ENCODE data around the genes COMMD9, TRAF6 and RAG1.

- PRO-cap: no peak
CAGE:
- cytosol, long polyA minus RNA: no peak
- cytosol, long polyA plus RNA: no peak
- long polyA plus RNA: no peak
- nucleus, long polyA minus RNA: no peak
- nucleus, long polyA plus RNA: no peak
These were observed 38.4 kb downstream of the EHF start for GRCh38 chr11:34659150-34659899.

- PRO-cap: no peak
CAGE:
- cytosol, long polyA minus RNA: no peak
- cytosol, long polyA plus RNA: no peak
- long polyA plus RNA: no peak
- nucleus, long polyA minus RNA: no peak
- nucleus, long polyA plus RNA: no peak
These were observed 126.5 kb downstream of the EHF start for GRCh38 chr11:34747312-34747823.

DNA sequence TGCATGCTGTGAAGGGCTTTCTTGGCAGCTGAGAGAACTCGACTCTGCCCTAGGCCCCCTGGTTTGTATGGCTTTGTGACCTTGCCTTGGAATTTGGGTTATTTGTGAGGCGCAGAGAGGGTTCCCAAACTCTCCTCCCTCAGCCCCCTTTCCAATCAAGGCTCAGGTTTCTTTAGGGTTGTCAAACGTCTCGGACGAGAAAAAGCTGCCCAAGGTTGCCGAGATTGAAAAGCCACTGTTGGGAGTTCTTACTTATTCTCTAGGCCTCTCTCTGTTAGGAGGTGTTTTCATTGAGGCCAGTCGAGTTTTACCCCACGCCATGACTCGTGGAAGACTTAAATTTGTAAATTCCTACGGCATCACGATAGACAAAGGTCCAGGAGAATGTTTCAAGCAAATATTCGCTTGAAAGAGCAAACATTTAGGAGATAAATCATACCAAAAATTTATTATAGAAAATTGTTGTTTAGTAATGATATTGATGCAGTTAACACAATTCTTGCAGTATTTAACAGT is 613 bp downstream of the PDHX start:
- PRO-cap: unidirectional peak, minus-strand start at position 314 of the sequence
CAGE:
- cytosol, long polyA minus RNA: no peak
- cytosol, long polyA plus RNA: no peak
- long polyA plus RNA: no peak
- nucleus, long polyA minus RNA: no peak
- nucleus, long polyA plus RNA: no peak

- PRO-cap: no peak
CAGE:
- cytosol, long polyA minus RNA: no peak
- cytosol, long polyA plus RNA: no peak
- long polyA plus RNA: no peak
- nucleus, long polyA minus RNA: no peak
- nucleus, long polyA plus RNA: no peak
These were observed 108.2 kb upstream of the CD44 start for GRCh38 chr11:35030658-35031201.

- PRO-cap: no peak
CAGE:
- cytosol, long polyA minus RNA: no peak
- cytosol, long polyA plus RNA: no peak
- long polyA plus RNA: no peak
- nucleus, long polyA minus RNA: no peak
- nucleus, long polyA plus RNA: no peak
These were observed 79.9 kb upstream of the CD44 start for GRCh38 chr11:35059037-35059440.

GRCh38 chr11:35061705-35062324 is 77.2 kb upstream of the CD44 start:
- PRO-cap: no peak
CAGE:
- cytosol, long polyA minus RNA: no peak
- cytosol, long polyA plus RNA: no peak
- long polyA plus RNA: no peak
- nucleus, long polyA minus RNA: no peak
- nucleus, long polyA plus RNA: no peak

DNA sequence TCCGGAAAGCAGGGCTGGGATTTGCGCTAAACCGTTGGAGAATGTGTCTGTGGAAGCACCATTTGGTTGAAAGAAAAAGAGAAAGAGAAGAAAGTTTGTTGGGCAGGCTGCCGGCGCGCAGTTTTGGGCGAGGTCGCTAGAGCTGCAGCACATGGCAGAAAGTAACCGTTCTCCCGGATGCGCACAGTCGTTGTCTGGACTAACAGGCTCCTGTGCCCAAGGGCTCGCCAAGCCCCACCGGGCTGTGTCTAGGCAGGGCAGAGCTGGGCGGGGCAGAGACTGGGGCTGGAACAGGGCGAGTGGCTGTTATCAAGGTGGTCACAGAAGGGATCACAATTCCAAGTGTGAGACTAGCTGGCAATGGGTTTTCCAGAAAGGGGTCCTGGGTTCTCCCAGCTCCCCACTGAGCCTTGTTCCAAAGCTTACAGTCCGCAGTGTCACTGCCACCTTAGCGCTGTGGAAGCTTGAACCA is 567 bp downstream of the CD44 start:
- PRO-cap: no peak
CAGE:
- cytosol, long polyA minus RNA: no peak
- cytosol, long polyA plus RNA: no peak
- long polyA plus RNA: no peak
- nucleus, long polyA minus RNA: no peak
- nucleus, long polyA plus RNA: no peak

DNA sequence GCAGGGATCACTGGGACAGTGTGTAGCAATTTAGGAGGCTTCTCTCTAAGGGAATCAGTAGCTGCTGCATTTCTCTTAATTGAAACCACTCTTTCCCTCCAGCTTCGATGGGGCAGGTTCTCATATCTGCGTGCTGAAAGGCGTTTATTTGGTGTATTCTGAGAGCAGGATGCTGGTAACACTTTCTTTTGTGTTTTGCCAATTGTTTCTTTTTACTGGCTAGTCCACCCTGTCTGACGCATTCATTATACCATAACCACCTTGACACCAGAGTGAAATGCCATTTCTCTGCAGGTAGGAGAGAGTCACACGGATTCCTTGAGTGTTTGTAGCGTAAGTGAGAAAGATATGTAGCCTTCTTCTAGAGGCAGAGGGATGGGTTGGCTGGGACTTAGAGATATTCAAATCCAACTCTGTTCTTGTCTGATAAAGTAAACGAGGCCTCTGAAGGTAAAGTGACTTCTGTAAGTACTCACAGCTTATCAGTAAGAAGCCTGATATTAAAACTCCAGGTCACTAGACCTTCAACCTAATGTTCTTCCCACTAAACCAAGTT is 21.3 kb downstream of the CD44 start:
- PRO-cap: no peak
CAGE:
- cytosol, long polyA minus RNA: no peak
- cytosol, long polyA plus RNA: no peak
- long polyA plus RNA: no peak
- nucleus, long polyA minus RNA: no peak
- nucleus, long polyA plus RNA: no peak

GRCh38 chr11:35192289-35193529 is 53.7 kb downstream of the CD44 start:
- PRO-cap: no peak
CAGE:
- cytosol, long polyA minus RNA: no peak
- cytosol, long polyA plus RNA: no peak
- long polyA plus RNA: no peak
- nucleus, long polyA minus RNA: no peak
- nucleus, long polyA plus RNA: no peak

GRCh38 chr11:35211102-35211477 is 72.1 kb downstream of the CD44 start:
- PRO-cap: no peak
CAGE:
- cytosol, long polyA minus RNA: no peak
- cytosol, long polyA plus RNA: no peak
- long polyA plus RNA: no peak
- nucleus, long polyA minus RNA: no peak
- nucleus, long polyA plus RNA: no peak

DNA sequence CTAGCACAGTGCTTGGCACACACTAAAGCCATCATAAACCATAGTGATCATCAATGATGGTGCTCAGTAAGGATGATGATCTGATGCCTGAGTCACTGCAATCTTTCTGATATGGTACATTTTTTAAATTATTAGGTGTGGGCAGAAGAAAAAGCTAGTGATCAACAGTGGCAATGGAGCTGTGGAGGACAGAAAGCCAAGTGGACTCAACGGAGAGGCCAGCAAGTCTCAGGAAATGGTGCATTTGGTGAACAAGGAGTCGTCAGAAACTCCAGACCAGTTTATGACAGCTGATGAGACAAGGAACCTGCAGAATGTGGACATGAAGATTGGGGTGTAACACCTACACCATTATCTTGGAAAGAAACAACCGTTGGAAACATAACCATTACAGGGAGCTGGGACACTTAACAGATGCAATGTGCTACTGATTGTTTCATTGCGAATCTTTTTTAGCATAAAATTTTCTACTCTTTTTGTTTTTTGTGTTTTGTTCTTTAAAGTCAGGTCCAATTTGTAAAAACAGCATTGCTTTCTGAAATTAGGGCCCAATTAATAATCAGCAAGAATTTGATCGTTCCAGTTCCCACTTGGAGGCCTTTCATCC is 90.1 kb downstream of the CD44 start:
- PRO-cap: no peak
CAGE:
- cytosol, long polyA minus RNA: no peak
- cytosol, long polyA plus RNA: no peak
- long polyA plus RNA: no peak
- nucleus, long polyA minus RNA: no peak
- nucleus, long polyA plus RNA: no peak

DNA sequence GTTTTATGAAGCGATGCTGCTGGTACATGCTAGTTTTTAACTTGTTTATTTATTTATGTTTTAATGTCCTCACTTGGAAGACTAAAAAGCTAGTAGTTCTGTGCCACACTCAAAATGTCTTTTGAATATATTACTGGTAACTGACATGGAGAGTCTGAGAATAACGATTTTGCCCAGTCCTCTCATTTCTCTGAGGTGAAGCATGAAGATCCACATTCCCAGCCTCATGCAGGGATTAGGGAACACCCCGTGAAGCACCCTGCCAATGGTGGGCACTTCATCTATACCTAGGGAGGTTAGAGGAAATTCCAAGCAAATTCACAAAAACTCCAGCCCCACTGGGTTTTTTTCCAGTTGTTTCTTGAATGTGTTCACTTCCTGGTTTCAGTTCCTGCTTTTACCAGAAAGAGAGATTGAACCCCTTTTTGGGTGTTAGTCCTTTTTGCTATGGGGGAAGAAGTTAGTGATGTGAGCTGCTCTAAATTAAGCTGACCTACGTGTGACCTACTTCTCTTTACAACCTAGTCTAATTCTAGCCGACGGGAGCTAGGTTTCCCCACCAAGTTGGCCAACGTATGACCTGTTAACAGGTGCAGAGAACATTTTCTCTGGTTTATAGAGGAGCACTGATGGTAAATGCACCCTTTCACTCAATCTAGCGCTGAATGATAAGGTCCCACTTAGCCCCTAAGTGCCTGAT is 106.1 kb downstream of the SLC1A2 start:
- PRO-cap: no peak
CAGE:
- cytosol, long polyA minus RNA: no peak
- cytosol, long polyA plus RNA: no peak
- long polyA plus RNA: no peak
- nucleus, long polyA minus RNA: no peak
- nucleus, long polyA plus RNA: no peak

- PRO-cap: no peak
CAGE:
- cytosol, long polyA minus RNA: no peak
- cytosol, long polyA plus RNA: no peak
- long polyA plus RNA: no peak
- nucleus, long polyA minus RNA: no peak
- nucleus, long polyA plus RNA: no peak
These were observed 689 bp upstream of the SLC1A2 start for GRCh38 chr11:35419877-35420617.

- PRO-cap: no peak
CAGE:
- cytosol, long polyA minus RNA: no peak
- cytosol, long polyA plus RNA: no peak
- long polyA plus RNA: no peak
- nucleus, long polyA minus RNA: no peak
- nucleus, long polyA plus RNA: no peak
These were observed 34.9 kb downstream of the LDLRAD3 start for GRCh38 chr11:35978749-35979233.

DNA sequence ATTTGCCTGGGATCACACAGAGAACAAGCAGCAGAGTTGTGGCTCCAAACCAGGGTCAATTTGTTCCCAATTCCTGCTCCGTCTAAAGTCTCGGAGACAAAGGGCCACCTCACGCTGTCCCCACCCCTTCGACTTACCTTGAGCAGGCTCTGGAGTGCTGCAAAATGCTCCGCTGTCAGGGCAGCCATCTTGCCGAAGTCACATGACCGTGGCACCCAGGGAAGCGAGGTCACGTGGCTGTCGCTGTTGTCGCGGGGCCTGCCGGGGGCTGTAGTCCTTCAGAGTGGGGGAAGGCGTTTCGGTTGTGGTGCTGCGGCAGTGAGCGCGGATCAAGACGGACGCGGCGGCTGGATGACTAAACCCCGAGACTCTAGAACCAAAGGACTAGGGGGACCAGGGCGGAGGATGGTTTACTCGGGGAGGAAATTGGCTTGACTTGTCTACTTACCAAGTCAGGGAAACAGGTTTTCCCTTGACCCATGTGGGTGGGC is at the start of gene COMMD9:
TSS of gene COMMD9 (minus strand) at position 200 of the 491 bp plus-strand sequence.
- PRO-cap: bidirectional peak, plus-strand start at position 281 of the sequence, minus-strand start at position 200 of the sequence
CAGE:
- cytosol, long polyA minus RNA: start-site peak on the minus strand centred at position 203 of the sequence, 5 bp wide, 216 reads
- cytosol, long polyA plus RNA: start-site peak on the minus strand centred at position 182 of the sequence, 48 bp wide, 1,013 and 1,009 reads in 2 replicates
- long polyA plus RNA: start-site peak on the minus strand centred at position 182 of the sequence, 47 bp wide, 1,504 and 1,563 reads in 2 replicates
- nucleus, long polyA minus RNA: start-site peak on the minus strand centred at position 178 of the sequence, 46 bp wide, 330 reads
- nucleus, long polyA plus RNA: start-site peak on the minus strand centred at position 193 of the sequence, 15 bp wide, 195 and 40 reads in 2 replicates

DNA sequence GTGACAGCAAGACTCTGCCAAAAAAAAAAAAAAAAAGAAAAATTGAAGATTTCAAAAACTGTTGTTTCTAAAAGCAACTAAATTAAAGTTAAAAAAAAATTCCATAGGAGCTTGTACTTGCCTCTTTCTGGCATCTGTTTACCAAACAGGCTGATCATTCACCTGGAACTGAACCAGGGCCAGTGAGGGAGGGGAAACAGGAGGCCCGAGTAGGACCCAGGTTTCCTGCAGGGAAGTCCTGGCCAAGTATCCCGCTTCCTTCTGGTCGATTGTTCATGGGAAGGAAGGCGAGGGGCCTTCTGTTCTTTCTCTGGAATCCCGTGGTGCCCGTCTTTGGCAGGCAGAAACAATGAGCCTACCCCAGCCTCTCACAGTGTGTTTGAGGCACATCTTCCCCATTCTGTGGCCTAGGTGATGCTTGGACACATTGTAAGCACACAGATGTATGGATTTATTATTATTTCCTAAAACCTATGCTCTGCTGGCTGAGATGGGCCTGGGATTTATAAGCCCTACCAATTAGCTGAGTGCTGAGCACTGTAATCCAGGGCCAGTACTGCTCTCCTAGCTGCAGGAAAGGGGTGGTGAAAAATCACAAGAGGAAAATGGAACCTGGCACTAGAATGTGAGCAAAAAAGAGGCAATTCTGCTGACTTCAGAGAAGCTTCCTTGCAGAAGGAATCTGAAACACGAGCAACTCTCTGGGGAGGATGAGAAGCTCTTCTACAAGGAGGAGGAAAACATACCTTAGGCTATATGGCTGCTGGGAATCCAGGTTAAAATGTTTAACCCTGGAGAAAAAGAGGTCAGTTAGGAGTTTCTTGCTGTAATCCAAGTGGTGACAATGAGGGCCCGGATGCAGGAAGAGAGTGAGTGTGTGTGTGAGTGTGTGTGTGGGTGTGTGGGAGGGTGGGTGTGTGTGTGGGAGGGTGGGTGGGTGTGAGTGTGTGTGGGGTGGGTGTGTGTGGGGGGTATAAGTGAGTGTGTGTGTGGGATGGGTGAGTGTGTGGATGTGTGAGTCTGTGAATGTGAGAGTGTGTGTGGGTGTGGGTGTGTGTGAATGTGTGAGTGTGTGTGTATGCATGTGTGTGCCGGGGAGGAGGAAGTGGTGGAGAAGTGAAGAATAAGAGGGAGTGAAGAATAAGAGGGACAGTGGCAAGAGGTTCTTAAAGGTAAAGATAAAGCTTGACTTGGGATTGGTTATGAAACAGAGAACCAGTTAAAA is 53.6 kb downstream of the PRR5L start:
- PRO-cap: no peak
CAGE:
- cytosol, long polyA minus RNA: no peak
- cytosol, long polyA plus RNA: no peak
- long polyA plus RNA: no peak
- nucleus, long polyA minus RNA: no peak
- nucleus, long polyA plus RNA: no peak

GRCh38 chr11:36509142-36510201 is 600 bp downstream of the TRAF6 start:
- PRO-cap: bidirectional peak, plus-strand start at chr11:36509619, minus-strand start at chr11:36509380; bidirectional peak, plus-strand start at chr11:36510049, minus-strand start at chr11:36509966
CAGE:
- cytosol, long polyA minus RNA: no peak
- cytosol, long polyA plus RNA: no peak
- long polyA plus RNA: no peak
- nucleus, long polyA minus RNA: no peak
- nucleus, long polyA plus RNA: no peak

- PRO-cap: bidirectional peak, plus-strand start at chr11:36510370, minus-strand start at chr11:36510269; unidirectional peak, minus-strand start at chr11:36510758
CAGE:
- cytosol, long polyA minus RNA: start-site peak on the minus strand at chr11:36510263-36510273, 66 reads
- cytosol, long polyA plus RNA: start-site peak on the minus strand at chr11:36510253-36510282, 122 and 39 reads in 2 replicates
- long polyA plus RNA: start-site peak on the minus strand at chr11:36510253-36510273, 335 and 230 reads in 2 replicates
- nucleus, long polyA minus RNA: start-site peak on the minus strand at chr11:36510254-36510273, 341 reads
- nucleus, long polyA plus RNA: start-site peak on the minus strand at chr11:36510253-36510278, 221 and 39 reads in 2 replicates
These were observed at the start of gene TRAF6 for GRCh38 chr11:36510202-36511006. Gene TRAF6 (minus strand): TSS chr11:36510272.

DNA sequence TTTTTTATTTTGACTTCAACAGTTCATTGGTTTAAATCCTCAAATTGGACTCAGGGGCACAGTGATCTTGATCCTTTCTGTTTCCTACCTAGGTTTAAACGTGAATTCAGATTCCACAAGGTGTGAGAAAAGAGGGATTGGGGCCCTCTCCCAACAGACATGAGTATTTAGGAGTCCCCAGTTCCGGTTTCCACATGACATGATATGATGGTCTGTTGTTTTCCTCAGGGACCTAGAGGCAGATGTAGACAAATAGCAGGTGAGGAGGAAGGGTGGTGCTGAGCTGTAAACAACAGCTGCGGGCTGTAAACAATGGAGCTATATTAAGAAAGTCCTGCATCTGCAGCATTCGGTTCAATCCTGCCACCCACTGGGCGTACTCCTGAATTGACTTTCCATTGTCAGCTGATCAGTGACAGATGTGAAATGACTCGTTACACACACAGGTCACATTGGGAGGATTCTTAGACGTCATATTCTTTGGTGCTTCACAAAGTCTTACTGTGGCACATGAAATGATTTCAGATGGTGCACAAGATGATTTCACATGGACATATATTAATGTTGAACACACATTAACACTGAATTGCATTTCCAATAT is 26.9 kb upstream of the RAG1 start:
- PRO-cap: no peak
CAGE:
- cytosol, long polyA minus RNA: no peak
- cytosol, long polyA plus RNA: no peak
- long polyA plus RNA: no peak
- nucleus, long polyA minus RNA: no peak
- nucleus, long polyA plus RNA: no peak

GRCh38 chr11:36567742-36568212 is at the start of gene RAG1:
Gene RAG1 (plus strand): TSS chr11:36568007.
- PRO-cap: no peak
CAGE:
- cytosol, long polyA minus RNA: no peak
- cytosol, long polyA plus RNA: no peak
- long polyA plus RNA: no peak
- nucleus, long polyA minus RNA: no peak
- nucleus, long polyA plus RNA: no peak

Measured in endothelial cell of umbilical vein (primary cell).